ENCODE results near the genes AUH and CARD19.

GRCh38 chr9:91060844-91061491, 259.3 kb downstream of the SYK start:
- PRO-cap = no peak
- RAMPAGE, long total RNA, 4 experiments = no peak in any of the 4 experiments

GRCh38 chr9:91298419-91298913, 63.3 kb downstream of the AUH start:
- PRO-cap = no peak
- RAMPAGE, long total RNA, 4 experiments = no peak in any of the 4 experiments

- PRO-cap = bidirectional peak, plus-strand start at chr9:91362049, minus-strand start at chr9:91361948
- RAMPAGE, long total RNA, 4 experiments = no peak in any of the 4 experiments
These were observed at the start of gene AUH for GRCh38 chr9:91361153-91362242. TSS of gene AUH (minus strand) at chr9:91361918.

DNA sequence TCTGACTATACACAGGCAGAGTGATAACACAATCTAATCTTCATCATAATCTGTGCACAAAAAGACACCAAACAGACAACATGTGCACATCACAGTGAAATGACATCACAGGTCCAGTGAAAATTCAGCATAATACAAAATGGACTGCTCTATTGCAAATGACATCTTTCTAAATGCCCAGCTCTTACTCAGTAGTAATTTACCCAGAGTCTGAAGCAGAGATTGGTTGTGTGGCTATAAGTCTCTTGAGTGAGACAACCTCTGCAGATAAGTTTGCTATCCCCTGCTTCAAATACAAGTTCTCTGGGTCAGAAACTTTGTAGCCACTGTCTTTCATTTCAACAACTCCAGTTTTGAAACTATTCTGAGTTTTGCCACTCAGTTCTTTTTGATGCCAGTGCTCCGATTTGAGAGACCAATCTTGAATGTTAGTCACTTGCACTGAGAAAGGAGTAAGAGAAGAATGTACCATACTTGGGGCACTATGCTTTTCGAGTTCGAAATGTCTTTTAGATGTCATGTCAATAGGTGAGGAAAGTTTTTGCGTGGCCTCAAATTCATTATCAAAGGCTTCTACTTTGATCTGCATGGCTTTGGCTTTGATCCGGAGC, 14.4 kb downstream of the NFIL3 start:
- PRO-cap = no peak
- RAMPAGE, long total RNA, 4 experiments = no peak in any of the 4 experiments

GRCh38 chr9:91409758-91410230, 13.8 kb downstream of the NFIL3 start:
- PRO-cap = no peak
- RAMPAGE, long total RNA, 4 experiments = no peak in any of the 4 experiments

GRCh38 chr9:91421231-91421880, 2.3 kb downstream of the NFIL3 start:
- PRO-cap = bidirectional peak, plus-strand start at chr9:91421288, minus-strand start at chr9:91421322
- RAMPAGE, long total RNA, 4 experiments = no peak in any of the 4 experiments

- PRO-cap = no peak
- RAMPAGE, long total RNA, 4 experiments = no peak in any of the 4 experiments
These were observed 61.1 kb downstream of the ROR2 start for GRCh38 chr9:91888627-91889541.

GRCh38 chr9:91949522-91950048, 443 bp downstream of the ROR2 start:
- PRO-cap = no peak
- RAMPAGE, long total RNA, 4 experiments = no peak in any of the 4 experiments

DNA sequence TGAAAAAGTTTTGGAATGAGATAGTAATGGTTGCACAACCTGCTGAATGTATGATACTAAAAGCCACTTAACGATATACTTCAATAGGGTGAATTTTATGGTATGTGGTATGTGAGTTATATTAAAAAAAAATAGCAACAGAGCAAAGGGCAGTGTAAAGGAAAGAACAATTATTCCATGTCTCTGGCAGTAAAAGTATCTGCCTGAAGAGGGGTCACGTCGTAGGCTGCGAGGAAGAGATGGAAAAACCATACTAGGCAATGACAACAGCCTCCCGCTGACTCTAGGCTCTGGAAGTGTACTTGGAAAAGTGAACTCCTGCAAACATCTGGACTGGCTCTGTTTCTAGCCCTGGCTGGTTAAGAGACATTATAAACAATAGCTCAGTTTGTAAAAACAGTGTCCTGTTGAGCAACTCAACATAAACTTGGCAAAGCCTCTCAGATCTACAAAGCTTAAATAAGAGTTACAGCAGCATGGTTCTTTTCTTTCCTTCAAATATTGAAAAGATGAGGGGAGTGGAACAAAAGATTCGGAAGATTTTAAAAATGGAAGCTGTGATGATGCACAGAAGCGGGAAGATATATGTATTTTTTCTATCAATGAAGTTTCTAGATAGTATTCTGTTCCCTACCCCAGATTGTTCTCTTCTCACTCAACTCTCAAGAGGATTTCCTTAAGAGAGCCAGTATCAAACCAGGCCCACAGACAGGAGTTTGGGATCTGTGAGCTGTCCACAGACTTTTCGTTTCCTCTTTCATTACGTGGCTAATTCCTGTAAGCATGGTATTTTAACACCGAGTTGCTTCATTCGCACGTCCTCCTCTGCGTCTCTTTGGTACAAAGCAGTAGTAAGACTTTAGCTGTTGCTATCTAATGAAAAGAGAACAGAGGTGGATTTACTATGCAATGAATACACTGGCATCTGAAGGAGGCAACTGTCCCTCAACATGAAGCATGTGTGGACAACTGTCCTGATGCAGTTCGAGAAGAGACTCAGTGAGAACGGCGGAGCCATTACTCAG, 79.3 kb downstream of the SPTLC1 start:
- PRO-cap = unidirectional peak, minus-strand start at position 834 of the sequence
- RAMPAGE, long total RNA, 4 experiments = no peak in any of the 4 experiments

- PRO-cap = no peak
- RAMPAGE, long total RNA, 4 experiments = no peak in any of the 4 experiments
These were observed 10.6 kb downstream of the NOL8 start for GRCh38 chr9:92314134-92315340.

GRCh38 chr9:92610281-92611250, 59.4 kb downstream of the IPPK start:
- PRO-cap = no peak
- RAMPAGE, long total RNA, 4 experiments = no peak in any of the 4 experiments

GRCh38 chr9:92614832-92615635, 54.9 kb downstream of the IPPK start:
- PRO-cap = bidirectional peak, plus-strand start at chr9:92615061, minus-strand start at chr9:92615004
- RAMPAGE, long total RNA, 4 experiments = no peak in any of the 4 experiments

DNA sequence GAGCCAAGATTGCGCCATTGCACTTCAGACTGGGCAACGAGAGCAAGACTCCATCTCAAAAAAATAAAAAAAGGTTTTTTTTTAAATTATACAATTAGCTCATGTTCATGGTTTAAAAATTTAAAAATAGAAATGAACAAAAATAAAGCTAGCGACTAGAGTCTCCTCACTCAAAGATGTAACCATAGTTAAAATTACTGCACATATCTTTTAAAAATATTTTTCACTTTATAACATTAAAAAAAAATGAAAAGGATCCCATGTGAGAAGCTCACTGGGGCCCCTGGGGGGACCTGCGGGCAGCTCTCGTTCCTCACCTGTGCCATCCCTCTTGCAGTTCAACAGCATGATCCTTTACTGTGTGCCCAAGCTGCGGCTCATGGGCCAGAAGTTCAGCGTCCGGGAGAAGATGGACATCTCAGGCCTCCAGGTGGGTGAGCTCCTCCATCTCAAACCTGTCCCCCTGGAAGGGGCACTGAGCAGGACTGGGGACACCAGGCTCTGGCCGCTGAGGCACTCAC, 43.0 kb upstream of the SUSD3 start:
- PRO-cap = no peak
- RAMPAGE, long total RNA, 4 experiments = no peak in any of the 4 experiments

- PRO-cap = no peak
- RAMPAGE, long total RNA, 4 experiments = no peak in any of the 4 experiments
These were observed 38.4 kb upstream of the SUSD3 start for GRCh38 chr9:93020013-93020504.

- PRO-cap = no peak
- RAMPAGE, long total RNA, 4 experiments = no peak in any of the 4 experiments
These were observed 37.5 kb upstream of the SUSD3 start for GRCh38 chr9:93020890-93021488.

DNA sequence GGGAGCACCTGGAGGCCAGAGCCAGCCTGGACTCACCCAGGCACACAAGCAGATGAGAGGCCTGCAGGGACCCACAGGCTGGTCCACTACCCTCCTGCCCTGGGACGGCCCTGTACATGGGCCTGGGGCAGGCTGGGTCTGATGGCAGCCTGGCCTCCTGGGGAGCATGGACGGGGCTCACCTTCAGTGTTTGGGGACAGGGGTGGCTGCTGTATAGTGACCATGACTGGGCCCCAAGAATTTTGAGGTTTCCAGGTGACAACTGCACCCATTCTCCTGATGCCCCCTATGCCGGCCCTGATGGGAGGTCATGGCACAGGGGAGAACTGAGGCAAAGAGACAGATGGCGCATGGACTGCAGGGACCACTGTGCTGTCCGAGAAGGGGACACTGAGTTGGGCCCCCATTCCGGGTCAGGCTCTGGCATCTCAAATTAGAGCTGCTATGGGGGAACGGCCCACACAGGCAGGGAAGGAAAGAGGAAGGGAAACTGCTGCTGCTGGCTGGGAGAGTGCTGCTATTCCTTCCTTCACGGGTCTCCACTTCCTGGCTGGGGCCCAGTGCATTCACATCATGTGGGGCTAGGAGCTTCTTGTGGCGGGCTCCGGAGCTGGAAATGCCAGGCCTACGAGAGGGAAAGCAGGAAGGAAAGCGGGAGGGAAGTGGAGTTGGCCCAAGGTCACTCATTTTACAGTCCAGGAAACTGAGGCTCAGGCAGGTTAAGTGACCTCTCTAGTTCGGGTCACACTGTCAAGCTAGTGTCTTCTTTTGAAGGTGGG, 1.4 kb upstream of the CARD19 start:
- PRO-cap = no peak
- RAMPAGE, long total RNA, 4 experiments = no peak in any of the 4 experiments

GRCh38 chr9:93096064-93096979, at the start of gene CARD19:
TSS of gene CARD19 (plus strand) at chr9:93096217.
- PRO-cap = unidirectional peak, plus-strand start at chr9:93096218; bidirectional peak, plus-strand start at chr9:93096627, minus-strand start at chr9:93096599
- RAMPAGE, long total RNA, 4 experiments = start-site peak on the plus strand in 4 of 4 experiments, at chr9:93096235-93096288 at its widest, 248 to 577 reads per replicate

DNA sequence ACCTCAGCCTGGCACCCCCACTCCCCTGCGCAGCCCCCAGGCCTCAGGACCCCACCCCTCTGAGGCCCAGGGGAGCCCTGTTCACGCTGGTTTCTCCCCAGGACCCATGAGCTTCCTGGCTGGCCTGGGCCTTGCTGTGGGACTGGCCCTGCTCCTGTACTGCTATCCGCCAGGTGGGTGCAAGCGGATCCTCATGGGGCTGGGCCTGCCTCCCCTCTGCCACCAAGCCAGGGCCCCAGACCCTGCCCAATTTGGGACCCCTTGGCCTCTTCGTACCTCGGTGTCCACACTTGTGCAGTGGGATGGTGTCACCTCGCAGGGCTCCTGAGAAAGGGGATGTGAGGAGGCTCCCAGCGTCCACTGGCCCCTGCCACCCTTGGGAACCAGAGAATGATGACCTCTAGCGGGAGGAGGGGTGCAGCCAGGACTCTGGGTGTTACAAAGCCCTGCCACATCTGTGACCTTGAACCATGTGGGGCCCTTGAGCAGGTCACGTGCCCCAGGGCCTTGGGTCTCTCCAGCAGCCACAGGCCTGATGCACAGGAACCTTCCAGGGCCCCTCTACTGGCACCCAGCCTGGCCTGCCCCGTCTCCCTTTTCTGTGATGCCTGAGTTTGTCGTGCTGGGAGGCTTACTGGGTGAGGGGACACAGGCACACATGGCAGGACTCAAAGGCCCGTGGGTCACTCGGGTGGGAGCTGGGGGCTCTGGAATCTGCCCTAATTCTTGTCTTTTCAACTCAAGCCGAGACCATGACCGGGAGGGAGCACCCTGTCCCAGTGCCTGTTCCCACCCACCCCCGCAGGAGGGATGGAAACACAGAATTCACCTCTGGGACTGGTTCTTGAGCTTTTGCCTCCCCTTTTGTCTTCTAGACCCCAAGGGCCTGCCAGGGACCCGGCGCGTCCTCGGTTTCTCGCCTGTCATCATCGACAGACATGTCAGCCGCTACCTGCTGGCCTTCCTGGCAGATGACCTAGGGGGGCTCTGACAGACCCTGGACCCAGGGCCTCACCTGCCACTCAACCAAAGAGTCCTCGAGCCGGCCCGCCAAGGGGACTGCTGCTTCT, 16.4 kb downstream of the CARD19 start:
- PRO-cap = no peak
- RAMPAGE, long total RNA, 4 experiments = no peak in any of the 4 experiments

DNA sequence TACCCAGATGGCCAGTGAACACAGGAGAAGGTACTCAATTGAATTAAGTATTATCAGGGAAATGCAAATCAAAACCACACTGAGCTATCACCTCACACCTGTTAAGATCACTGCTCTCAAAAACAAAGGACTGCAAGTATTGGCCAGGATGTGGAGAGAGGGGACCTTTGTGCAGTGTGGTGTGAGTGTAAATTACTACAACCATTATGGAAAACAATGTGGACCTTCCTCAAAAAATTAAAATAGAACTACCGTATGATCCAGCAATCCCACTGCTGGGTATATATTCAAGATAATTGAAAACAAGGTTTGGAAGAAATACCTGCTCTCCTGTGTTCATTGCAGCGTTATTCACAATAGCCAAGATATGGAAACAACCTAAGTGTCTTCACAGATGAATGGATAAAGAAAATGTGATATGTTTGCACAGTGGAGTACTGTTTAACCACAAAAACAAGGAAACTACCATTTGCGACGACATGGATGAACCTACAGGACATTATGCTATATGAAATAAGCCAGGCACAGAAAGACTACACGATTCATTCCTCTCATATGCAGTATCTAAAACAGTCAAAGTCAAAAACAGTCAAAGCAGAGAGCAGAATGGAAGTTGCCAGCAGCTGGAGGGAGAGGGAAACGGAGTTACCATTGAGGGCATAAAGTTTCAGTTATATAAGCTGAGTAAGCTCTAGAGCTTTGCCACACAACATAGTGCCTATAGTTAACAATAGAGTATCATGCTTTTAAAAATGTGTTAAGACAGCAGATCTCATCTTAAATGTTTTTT, 102.6 kb downstream of the WNK2 start:
- PRO-cap = no peak
- RAMPAGE, long total RNA, 4 experiments = no peak in any of the 4 experiments

GRCh38 chr9:93342363-93342856, 109.1 kb upstream of the FAM120A start:
- PRO-cap = no peak
- RAMPAGE, long total RNA, 4 experiments = no peak in any of the 4 experiments